Ureter (tissue), 1 donor: ENCODE data around the genes GPBP1L1 and UQCRH.

- PRO-cap, result no peak
Observed at GRCh38 chr1:45001268-45001784, 9.8 kb downstream of the HECTD3 start.

DNA sequence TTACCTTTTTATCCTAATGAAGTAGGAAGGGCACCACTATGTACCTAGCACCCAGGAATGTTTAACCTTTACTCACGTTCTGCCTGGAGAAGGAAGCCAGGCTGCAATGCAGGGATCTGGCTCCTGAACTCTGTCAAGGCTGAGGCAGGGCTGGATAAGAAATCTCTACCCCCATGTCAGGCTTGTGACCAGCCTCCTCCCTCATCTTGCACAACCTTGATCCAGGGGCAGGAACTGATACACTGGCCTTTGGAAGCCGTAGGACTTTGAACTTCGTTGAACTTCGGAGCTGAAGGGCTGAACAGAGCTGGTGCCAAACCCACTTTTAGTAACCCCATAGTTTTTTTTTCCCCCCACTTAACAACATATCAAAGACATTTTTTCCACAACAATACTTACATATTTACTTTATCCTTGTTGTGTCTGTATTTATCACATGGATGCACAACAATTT is 8.0 kb upstream of the AKR1A1 start:
- PRO-cap, result unidirectional peak, minus-strand start at position 132 of the sequence

- PRO-cap, result no peak
Observed at GRCh38 chr1:45584222-45585441, 791 bp downstream of the NASP start.

DNA sequence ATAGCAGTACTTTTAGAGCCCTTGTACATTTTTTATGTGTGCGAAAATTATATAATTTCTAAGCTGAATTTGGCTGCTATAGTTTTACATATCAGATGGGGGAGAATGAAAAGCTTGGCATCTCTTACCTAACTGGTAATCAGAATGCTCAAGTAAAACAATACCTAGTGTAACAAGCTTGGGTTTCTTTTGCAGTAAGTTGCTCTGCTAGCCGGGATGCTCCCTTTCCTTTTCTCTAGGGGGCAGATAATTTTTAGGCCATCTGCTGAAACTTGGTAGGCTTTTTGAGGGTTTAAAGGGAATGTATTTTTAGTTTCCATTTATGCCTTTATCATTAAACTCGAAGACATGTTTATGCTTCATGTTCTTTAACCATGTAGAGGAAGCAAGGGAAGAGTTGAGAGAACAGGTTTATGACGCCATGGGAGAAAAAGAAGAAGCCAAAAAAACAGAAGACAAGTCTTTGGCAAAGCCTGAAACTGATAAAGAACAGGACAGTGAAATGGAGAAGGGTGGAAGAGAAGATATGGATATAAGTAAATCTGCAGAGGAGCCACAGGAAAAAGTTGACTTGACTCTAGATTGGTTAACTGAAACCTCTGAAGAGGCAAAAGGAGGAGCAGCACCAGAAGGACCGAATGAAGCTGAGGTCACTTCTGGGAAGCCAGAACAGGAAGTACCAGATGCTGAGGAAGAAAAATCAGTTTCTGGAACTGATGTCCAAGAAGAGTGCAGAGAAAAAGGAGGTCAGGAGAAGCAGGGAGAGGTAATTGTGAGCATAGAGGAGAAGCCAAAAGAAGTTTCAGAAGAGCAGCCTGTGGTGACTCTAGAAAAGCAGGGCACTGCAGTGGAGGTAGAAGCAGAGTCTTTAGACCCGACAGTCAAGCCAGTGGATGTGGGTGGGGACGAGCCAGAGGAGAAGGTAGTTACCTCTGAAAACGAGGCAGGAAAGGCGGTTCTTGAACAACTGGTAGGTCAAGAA is 16.6 kb downstream of the CCDC17 start:
- PRO-cap, result no peak

DNA sequence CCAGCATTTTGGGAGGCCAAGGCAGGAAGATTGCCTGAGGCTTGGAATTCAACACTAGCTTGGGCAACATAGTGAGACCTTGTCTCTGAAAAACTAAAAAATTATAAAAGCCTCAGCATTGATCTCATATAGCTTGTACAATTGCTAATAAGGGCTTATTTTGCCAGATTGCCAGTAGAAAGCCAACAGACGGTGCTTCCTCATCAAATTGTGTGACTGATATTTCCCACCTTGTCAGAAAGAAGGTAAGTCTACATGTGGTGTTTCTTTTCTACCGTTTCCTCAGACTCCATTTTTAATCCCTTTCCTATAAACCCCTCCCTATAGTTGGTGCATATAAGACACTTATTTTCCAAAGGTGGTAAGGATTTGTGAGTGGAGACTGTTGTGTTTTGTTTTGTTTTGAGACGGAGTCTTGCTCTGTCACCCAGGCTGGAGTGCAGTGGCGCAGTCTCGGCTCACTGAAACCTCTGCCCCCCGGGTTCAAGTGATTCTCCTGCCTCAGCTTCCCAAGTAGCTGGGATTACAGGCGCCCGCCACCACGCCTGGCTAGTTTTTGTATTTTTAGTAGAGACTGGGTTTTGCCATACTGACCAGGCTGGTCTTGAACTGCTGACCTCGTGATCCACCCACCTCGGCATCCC is 7.3 kb downstream of the CCDC17 start:
- PRO-cap, result no peak

DNA sequence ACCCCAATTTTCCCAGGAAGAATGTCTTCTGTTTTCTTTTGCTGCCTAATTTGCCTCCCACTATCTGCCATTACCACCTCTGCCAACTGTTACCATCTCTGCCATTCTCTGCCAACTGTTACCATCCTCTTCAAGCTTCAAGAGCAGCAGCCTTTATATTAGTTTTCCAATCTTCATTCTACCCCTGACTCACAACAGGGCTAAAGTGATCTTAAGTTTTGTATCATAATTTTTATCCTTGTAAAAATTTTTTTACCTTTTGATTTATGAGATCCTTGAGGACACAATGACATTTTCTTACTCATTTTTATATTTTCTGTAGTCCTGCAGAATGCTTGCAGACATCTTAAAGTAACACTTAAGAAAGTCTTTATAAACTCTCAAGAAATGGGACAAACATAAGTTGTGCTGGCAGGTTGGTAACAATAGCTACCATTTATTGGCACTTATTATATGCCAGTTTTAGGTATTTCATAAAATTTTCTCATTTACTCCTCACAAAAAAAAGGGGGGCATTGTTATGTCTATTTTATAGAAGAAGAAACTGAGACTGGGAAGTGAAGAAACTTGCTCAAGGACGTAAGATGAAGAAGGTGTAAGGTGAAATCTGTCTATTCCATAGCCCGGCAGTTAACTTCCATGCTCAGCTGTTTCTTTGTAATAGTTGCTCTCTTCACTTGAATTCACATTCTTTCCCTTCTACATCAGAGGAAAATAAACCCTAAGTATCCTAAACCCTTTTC is 13.7 kb upstream of the CCDC17 start:
- PRO-cap, result no peak

DNA sequence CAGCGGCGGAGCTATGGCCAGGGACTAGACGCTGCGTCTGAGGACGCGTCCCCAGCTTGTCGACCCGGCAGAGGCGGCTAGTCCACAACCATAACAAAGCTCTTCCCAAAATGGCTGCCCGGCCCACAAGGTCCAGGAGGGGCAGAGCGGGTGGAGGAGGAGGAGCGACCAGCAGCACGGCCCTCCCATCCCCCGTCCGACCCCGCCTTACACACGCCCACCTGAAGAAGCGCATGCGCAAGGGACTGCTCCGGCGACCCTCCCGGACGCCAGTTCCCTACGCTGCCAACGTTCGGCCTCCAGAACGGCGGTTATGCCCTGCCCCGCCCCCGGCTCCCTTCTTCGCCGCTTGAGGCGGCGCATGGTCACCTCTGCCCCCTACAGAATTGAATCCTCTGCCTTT is at the start of gene GPBP1L1:
GPBP1L1 (minus strand) TSS at position 118 of the 403 bp plus-strand sequence.
- PRO-cap, result bidirectional peak, plus-strand start at position 234 of the sequence, minus-strand start at position 107 of the sequence

DNA sequence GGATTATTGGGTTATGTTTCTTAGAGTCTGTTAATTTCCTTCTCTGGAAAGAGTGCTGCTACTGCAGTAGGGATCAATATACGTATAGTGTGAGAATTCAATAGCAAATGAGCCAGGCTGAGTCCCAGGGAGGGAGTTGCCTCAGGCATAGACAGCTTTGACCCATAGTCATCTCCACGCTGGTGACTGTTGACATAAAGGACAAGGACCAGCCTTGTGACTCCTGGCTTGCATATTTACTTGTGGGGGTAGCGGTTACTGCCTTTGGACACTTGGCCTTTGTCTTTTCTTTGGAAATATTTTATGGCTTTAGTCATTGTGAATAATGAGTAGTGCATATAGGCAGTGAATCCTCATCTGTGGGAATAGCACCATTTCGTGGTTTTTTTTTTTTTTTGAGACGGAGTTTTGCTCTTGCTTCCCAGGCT is 68.7 kb downstream of the MAST2 start:
- PRO-cap, result no peak

- PRO-cap, result no peak
Observed at GRCh38 chr1:46203526-46204087, 473 bp downstream of the LURAP1 start.

DNA sequence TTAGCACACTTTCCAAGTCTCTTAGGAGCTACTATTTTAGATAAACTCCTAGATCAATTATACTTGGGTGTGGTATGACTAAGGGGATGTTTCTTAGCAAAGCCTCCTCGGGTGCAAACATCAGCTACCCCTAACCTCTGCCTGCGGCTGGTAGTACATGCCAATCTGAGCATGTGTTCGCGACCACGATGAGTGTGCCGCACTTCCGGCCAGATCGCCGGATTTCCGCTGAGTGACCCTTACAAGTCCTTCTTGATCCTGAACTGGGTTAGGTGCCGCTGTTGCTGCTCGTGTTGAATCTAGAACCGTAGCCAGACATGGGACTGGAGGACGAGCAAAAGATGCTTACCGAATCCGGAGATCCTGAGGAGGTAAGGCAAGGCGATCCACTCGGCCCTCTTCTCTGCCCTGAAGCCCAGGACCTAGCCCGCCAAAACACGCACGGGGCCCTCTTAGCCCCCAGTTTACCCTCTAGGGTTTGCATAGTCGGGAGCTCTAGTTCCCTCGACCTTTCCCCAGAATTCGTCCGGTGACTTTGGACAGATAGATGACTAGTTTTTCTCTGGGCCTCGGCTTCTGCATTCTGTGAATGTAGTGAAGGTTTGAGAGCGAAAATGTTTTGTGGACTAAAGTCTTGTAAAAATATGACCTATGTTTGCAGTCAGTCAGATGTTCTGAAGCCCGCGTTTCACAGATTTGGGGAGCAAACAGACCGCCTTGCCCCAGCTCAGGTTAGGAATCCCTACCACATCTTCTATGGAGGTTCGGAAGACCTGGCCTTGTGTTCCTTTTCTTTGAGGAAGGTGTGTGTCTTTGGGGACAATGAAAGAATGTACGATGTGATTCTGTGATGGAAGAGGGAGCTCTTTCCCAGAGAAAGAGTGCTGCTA is at the start of gene UQCRH:
UQCRH (plus strand) TSS at position 249 of the 890 bp plus-strand sequence.
- PRO-cap, result bidirectional peak, plus-strand start at position 255 of the sequence, minus-strand start outside the sequence

GRCh38 chr1:46593998-46594493 is 10.0 kb downstream of the MKNK1 start:
- PRO-cap, result no peak

DNA sequence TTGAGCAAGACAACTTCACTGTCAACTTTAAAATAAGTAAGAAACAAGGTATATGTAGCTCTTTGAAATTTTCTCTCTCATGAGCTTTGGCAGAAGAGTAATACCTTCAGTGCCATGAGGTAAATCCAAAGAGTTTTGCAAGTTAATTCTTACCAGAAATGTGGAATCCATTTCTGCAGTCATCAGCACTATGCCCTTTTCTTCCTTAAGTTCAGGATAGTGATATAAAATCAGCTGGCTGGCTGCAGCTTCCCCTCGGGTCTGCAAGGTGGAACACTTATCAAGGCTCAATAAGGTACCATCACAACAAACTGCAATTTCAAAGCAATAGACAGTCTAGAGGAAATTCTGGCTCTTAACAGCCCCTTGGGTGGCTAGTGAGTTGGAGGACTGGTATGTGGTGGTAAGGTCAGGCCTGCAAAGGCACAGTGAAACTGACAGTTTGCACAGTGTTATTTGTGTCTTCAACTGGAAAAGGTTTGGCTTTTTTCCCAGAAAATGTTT is 25.1 kb downstream of the ATPAF1 start:
- PRO-cap, result no peak

DNA sequence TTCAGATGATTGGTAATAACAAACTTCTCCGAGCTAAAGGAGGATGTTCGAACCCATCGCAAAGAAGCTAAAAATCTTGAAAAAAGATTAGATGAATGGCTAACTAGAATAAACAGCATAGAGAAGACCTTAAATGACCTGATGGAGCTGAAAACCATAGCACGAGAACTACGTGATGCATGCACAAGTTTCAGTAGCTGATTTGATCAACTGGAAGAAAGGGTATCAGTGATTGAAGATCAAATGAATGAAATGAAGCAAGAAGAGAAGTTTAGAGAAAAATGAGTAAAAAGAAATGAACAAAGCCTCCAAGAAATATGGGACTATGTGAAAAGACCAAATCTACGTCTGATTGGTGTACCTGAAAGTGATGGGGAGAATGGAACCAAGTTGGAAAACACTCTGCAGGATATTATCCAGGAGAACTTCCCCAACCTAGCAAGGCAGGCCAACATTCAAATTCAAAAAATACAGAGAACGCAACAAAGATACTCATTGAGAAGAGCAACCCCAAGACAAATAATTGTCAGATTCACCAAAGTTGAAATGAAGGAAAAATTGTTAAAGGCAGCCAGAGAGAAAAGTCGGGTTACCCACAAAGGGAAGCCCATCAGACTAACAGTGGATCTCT is 48.6 kb downstream of the CYP4B1 start:
- PRO-cap, result no peak

- PRO-cap, result no peak
Observed at GRCh38 chr1:46927735-46928230, 13.5 kb downstream of the CYP4A11 start.

- PRO-cap, result no peak
Observed at GRCh38 chr1:46948569-46948883, 7.2 kb upstream of the CYP4A11 start.

- PRO-cap, result no peak
Observed at GRCh38 chr1:46962345-46962777, 21.1 kb upstream of the CYP4A11 start.

GRCh38 chr1:47179111-47179873 is 10.5 kb downstream of the PDZK1IP1 start:
- PRO-cap, result no peak

DNA sequence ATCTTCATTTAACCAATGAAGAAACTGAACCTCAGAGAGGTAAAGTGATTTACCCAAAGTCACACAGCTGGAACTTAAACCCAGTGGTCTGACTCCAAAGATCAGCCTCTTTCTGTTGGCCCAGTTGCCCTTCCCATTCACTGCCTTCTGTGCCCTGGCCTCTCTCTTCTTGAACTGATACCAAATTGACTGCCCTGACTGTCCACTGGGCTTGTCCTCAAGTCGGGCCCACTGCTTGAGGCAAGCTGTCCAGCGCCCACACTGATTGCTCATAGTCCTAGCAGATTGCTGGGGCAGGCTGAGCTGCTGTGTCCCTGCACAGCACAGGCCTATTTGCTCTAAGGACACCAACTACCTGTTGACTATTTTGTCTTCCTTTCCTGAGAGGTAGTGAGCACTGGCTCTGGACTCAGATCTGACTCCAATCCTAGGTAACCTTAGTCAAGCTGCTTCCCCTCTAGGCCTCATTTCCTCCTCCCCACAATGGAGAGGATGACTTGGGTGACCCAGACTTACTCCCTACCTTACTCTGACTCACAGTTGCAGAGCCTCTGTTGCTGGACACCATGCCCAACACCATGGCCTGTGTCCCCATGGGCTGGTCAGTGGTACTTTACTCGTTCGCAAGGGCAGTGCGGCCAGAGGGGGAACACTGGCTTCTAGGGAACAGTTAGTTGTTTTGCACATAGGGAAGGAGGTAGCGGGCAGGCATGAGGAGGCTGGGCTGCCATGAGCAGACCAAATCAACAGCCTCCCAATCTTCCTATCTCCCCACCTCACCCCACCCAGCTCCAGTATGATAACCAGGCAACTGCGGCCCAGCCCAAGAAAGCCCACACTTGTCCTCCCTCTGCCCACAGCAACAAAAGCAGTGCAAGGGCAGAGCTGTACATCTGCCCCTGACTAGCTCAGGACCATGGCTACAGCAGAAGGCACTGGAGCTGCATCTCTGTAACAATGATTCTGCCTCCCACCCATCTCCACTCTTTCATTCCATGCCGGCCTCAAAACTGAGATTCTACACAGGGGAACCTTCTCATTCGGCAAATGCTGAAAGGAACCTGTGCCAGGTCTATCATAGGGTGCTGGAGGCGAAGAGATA is 18.9 kb downstream of the TAL1 start:
- PRO-cap, result no peak

DNA sequence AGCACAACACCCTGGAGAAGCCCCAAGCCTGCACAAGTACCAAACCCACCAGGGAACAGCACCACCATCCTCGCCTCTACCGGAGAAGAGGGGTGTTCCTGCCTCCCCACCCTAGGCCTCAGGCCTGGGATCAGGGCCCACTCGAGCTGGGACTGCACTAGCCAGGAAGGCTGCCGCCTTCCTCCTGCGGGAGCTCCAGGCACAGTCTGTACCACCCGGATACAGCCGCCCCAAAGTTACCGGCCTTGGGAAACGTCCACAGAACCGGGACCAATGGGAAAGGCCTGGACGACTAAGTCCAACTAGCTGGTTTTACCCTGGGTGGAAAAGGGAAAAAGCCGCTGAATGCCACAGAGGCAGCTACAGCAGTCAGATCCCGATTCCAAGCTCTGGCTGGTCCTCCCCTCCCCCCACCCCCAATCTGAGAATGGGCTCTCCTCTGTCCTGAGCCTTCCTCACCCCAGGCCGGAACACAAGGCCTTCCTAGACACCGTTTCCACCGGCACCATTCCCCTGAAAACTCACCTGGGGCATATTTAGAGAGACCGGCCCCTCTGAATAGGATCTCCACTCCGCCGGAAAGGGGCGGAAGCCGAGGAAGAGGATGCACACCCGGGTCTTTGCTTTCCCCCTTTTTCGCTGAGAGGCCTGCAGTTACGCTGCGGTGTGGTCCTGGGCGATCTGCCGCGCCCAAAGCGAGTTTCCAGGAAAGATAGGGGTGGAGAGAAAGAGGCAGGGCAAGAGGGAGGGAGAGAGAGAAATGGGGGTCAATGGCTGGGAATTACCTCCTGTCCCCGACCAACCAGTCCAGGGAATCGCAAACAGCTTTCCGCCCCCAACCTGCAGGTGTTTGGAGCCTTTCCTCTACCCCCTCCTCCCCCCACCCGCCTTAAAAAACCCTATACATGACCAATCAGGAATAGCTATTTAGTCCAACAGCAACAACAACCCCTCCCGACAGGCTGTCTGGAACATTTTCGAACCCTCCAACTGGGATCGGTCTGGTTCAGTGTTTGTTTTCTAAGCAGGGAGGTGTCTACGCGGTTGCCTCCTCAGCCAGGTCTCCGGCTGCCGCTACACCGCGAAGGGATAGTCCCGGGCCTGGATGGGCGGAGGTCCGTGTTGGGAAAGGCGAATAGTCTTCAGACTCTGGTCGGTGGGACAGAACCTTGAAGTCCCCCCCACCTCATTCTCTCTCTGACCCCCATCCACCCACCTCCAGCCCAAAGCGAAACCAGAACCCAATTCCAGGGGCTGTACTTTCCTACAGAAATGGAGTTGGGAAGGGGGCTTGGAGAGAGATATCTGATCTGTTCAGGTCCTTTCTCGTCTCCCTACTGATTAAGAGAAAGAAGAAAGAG is 2.9 kb downstream of the TAL1 start:
- PRO-cap, result bidirectional peak, plus-strand start at position 315 of the sequence, minus-strand start at position 208 of the sequence

GRCh38 chr1:47477322-47477980 is 39.6 kb downstream of the FOXD2 start:
- PRO-cap, result no peak